Pericardium (tissue), 1 donor: ENCODE results near the genes TPTE2 and GJB2.

DNA sequence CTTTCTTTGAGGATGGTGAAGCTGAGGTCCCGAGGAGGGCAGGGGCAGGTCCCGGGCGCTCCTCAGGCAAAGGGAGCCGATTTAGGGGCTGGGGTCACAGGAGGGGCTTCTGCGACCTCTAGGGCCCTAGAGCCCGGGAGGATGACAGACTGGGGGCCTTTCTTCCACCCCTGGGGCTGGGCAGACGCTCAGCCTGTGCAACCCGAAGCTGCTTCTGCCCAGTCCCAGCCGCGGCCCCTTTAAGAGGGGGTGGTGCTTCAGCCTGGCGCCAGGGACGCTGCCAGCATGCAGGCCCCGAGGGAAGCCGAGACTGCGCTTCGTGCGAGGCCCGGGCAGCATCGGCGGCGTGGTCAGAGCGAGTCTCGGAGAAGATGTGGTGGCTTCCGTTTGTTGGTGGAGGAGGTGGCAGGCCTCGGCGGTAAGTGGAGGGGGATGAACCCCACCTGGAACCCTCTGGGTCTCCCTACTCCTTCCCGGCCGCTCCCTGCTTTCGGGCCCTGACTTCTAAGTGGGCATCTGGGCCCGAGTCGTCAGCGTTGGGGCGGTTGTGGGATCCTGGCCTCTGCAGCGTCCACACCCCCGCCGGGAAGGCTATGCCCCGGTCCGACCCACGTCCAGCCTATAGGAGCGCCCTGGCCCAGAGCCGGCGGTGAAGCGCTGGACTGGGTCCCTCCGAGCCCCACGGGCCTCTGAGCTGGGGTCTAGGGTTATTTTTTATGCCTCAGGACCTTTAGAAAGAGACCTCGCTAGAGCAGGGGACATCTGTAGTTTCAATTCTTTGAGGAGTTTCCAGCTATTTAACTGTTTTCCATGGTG, 986.4 kb downstream of the TUBA3C start:
- RRBS, result no CpG with 5 or more reads among the region's 46 CpGs

DNA sequence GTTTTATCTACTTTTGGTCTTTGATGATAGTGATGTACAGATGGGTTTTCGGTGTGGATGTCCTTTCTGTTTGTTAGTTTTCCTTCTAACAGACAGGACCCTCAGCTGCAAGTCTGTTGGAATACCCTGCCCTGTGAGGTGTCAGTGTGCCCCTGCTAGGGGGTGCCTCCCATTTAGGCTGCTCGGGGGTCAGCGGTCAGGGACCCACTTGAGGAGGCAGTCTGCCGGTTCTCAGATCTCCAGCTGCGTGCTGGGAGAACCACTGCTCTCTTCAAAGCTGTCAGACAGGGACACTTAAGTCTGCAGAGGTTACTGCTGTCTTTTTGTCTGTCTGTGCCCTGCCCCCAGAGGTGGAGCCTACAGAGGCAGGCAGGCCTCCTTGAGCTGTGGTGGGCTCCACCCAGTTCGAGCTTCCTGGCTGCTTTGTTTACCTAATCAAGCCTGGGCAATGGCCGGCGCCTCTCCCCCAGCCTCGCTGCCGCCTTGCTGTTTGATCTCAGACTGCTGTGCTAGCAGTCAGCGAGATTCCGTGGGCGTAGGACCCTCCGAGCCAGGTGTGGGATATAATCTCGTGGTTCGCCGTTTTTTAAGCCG, 72.7 kb downstream of the TUBA3C start:
- RRBS, result no CpG with 5 or more reads among the region's 18 CpGs

DNA sequence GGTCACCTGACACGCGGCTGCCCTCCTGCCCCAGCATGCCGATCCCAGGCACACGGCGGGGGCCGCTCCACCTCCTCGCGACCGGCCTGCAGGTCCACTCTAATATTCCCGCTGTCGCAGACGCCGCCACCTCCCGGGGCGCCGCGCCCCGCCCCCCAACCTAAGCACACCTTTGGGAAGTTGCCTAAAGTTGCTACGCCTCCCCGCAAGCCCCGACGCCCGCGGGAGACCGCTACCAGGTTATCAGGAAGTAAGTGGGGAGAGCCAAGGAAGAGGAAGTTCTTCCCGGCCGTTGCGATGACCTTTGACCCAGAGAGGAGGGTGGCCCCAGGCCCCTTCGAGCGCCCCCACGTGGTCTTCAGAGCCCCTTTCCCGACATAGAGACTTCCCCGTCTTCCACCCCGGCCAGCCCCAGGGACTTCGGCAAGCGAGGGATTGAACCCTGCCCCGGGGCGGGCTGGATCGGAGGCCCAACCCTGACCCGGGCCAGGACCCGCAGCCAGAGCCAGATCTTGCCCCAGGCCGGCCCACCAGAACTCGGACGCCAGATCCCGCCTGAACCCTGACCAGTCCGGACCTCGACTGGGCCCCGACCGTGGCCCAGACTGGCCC, at the start of gene TPTE2:
Gene TPTE2, minus strand, starts transcription at position 269 of the 612 bp plus-strand sequence.
- RRBS, result 78% methylated on average over 8 of the region's 49 CpGs

DNA sequence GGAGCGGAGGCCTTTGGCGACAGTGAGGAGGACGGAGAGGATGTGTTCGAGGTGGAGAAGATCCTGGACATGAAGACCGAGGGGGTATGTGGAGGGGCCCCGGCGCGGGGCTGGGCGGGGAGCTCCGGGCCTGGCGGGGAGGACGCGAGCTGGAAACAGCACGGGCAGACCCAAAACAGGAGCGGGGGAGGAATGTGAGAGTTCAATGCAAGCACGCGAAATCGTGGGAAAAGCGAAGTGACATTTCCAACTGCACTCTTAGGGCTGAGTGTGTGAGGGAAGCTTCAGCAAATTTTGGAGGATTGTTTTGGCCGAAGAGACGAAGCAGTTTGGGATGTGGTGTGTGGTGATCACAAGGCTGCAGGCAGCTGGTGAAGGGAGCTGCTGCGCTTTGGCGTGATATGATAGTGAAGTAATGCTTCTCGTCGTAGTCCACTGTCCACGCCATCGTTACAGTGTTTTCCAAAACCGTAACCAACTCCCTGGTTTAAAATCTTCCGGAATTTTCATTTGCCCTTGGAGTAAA, 482 bp downstream of the MPHOSPH8 start:
- RRBS, result no CpG with 5 or more reads among the region's 29 CpGs

- RRBS, result no CpG with 5 or more reads among the region's 3 CpGs
Observed at GRCh38 chr13:19634404-19634699, 893 bp downstream of the MPHOSPH8 start.

- RRBS, result no CpG with 5 or more reads among the region's 10 CpGs
Observed at GRCh38 chr13:20121145-20121623, 39.7 kb downstream of the GJA3 start.

DNA sequence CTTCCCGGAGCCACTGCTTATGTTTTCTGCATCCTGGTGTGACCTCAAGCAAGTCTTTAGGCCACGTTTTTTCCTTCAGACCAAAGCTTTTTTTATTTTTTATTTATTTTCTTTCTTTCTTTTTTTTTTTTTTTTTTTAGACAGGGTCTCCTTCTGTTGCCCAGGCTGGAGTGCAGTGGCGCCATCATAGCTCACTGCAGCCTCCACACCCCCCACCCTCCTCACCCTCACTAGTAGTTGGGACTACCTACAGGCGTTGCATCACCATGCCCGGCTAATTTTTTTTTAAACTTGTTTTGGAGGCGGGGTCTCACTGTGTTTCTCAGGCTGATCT, 33.7 kb downstream of the GJA3 start:
- RRBS, result no CpG with 5 or more reads among the region's 6 CpGs

- RRBS, result 2% methylated on average over 12 of the region's 43 CpGs
Observed at GRCh38 chr13:20191600-20192469, 903 bp downstream of the GJB2 start.

GRCh38 chr13:20192470-20193143, at the start of gene GJB2:
TSS of gene GJB2 (minus strand) at chr13:20192938.
- RRBS, result 2% methylated on average over 28 of the region's 91 CpGs

DNA sequence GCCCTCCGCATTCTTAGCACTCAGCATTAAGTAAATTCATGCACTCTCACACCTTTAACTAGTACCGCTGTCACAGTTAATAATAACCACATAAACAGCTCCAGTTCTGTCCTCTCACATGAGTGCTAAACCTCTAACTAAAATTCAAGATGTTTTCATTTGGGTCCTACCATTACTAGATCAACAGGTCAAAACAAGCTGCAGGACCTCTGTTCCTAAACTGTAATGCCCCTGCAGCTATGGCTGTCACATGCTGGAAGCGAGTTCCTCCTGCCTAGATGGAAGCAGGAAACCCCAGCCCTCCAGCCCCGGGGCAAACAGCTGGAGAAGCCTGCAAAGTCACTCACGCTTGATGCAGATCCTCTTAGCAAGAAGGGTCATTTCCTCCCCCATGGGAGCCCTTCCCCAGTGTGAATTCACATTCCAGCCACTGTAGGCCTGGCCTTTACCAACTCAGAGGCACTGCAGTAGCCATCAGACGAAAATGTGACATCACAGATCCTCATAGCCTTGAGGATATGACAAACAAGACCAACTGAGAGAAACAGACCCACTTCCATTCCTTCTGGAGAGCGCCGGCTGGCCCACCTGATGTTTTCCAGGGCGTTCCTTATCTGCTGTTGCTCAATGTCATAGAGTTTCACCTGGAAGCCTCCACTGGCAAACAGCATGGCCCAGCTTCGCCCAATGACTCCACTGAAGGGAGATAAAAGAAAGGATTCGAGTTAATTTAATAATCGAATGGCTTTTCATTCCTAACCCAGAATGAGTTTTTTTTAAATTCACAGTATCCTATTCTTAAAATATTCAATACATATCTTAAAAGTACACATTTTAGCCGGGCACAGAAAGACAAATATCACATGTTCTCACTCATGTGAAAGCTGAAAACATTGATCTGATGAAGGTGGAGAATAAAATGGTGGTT, 13.5 kb downstream of the CRYL1 start:
- RRBS, result no CpG with 5 or more reads among the region's 13 CpGs

DNA sequence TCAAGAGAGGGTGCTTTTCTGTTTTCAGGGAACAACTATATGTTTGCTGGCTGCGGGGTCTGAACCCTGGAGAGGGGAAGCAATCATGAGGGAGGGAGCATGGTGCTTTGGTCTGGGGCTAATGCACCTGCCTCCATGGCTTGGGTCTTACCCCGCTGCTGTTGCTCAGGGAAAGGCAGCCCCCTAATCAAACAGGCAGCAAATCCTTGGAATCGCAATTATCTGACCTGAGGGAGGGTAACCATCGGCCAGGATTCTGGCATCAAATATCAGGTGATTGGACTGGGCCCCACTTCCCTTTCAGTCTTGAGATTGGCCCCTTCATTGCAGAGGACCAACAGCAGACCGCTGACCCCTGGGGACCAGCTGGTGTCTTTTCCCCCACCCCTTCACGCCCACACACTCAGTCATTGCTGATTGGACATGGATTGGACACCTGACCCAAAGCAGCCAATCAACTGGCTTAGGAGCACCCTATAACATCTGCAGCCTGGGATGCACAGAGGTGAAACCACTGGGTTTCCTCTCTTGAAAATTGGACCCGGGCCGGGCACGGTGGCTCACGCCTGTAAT, 5.3 kb downstream of the CRYL1 start:
- RRBS, result no CpG with 5 or more reads among the region's 10 CpGs

DNA sequence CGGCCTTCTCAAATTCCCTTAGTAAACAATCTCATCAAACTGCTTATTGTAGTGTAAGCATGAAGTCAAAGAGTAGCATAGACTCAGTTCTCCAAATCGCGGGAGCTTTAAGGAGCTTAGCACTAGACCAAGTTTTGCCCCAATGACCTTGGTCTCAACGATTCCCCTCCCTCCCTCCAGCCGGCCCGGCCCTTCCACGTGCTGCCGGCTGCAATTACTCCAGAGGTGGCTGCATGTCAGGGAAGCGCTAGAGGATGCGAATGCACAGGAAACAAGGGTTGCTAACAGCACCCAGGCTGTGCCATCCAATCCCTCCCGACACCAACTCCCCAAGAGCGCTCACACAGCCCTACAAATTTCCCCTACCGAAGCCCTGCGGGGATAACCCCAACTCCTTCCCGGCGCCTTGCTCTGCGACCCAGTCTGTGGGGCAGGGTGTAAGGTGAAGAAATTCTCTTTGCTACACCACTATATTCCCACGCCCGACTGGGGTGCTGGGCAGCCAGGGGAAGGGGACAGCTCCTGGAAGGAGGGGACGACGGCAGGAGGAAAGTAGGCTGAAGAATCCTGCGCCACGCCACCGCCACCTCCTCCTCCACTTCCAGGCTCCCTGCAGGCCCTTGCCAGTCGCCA, 476 bp downstream of the XPO4 start:
- RRBS, result no CpG with 5 or more reads among the region's 25 CpGs

DNA sequence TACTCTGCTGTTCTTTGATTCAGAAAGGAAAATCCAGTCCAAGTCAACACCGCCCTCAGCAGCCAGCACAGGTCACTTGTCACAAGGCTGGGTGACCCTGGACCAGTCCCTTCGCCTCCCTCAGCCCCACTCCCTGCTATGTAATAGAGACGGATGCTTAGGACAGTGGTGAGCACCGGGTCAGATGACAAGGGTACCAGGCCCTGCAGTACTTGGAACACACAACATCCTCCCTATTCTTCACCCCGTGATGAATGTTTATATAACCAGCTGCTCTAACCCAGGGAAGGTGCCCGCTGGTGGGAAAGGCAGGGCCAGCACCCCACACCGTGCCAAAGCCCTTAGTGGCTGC, 14.3 kb downstream of the LATS2 start:
- RRBS, result no CpG with 5 or more reads among the region's 7 CpGs

GRCh38 chr13:21232147-21233075, 56.0 kb downstream of the MRPL57 start:
- RRBS, result no CpG with 5 or more reads among the region's 12 CpGs

DNA sequence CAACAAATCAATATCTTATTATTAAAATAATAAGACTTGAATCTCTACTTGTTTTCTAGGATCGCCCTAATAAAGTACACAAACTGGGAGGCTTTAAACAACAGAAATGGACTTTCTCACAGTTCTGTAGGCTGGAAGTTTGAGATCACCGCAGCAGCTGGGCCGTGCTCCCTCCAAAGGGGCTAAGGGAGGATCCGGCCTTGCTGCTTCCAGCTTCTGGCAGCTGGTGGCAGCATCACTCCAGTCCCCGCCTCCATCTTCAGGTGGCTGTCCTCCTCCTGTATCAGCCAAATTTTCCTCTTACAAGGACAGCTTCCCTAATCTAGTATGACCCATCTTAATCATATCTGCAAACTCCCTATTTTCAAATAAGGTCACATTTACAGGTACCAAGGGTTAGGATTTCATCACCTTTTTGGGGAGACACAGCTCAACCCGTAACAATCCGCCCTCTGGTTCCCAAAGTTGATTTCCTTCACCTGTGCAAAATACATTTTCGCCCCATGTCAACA, 120.6 kb downstream of the MRPL57 start:
- RRBS, result no CpG with 5 or more reads among the region's 8 CpGs

DNA sequence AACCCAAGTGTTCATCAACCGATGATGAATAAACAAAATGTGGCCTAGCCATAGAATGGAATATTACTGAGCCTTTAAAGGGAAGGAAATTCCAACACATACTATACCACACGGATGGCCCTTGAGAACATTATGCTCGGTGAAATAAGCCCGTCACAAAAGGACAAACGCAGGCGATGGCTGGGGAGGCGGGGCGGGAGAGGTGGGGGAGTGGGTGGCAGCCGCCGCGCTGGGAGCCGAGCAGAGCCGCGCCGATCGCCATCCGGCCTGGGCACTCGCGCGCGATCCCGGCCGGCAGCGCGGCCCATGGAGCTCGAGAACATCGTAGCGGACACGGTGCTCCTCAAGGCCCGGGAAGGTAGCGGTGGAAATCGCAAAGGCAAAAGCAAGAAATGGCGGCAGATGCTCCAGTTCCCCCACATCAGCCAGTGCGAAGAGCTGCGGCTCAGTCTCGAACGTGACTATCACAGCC, 140.2 kb downstream of the ZDHHC20 start:
- RRBS, result 14% methylated on average over 5 of the region's 37 CpGs

- RRBS, result no CpG with 5 or more reads among the region's 3 CpGs
Observed at GRCh38 chr13:21435862-21436381, 23.2 kb downstream of the ZDHHC20 start.

- RRBS, result no CpG with 5 or more reads among the region's 3 CpGs
Observed at GRCh38 chr13:21442880-21443796, 16.0 kb downstream of the ZDHHC20 start.

- RRBS, result no CpG with 5 or more reads among the region's 14 CpGs
Observed at GRCh38 chr13:21465583-21466416, 6.7 kb upstream of the ZDHHC20 start.

DNA sequence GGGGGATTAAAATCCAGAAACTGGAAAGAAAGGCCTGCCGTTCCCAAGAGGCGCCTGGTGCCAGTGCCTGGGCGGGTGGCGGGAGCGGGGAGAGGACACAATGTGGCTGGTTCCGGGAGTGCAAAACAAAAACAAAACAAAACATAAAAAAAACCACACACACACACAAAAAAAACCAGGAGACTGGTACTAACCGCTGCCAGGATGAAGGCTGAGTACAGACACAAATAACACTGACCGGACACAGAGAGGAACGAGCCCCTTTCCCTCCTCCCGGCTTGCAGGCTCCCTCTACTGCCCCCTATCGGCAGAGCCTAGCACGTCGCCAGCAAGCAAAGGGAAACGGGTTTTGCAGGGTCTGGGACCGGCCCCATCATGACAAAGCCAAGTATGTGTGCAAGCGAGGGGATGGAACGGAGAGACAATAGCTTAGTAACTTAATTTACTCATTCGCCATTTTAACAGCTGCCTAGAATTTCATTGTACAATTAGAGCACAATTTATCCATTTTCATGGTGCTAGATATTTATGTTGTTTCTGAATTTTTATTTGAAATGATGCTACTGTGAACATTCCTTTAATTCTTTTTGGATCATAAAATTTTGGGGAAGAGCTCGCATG, 17.9 kb upstream of the ZDHHC20 start:
- RRBS, result 1% methylated on average over 4 of the region's 19 CpGs